Vein endothelial cell (primary cell): ENCODE results near the genes FBXL17 and STARD4.

DNA sequence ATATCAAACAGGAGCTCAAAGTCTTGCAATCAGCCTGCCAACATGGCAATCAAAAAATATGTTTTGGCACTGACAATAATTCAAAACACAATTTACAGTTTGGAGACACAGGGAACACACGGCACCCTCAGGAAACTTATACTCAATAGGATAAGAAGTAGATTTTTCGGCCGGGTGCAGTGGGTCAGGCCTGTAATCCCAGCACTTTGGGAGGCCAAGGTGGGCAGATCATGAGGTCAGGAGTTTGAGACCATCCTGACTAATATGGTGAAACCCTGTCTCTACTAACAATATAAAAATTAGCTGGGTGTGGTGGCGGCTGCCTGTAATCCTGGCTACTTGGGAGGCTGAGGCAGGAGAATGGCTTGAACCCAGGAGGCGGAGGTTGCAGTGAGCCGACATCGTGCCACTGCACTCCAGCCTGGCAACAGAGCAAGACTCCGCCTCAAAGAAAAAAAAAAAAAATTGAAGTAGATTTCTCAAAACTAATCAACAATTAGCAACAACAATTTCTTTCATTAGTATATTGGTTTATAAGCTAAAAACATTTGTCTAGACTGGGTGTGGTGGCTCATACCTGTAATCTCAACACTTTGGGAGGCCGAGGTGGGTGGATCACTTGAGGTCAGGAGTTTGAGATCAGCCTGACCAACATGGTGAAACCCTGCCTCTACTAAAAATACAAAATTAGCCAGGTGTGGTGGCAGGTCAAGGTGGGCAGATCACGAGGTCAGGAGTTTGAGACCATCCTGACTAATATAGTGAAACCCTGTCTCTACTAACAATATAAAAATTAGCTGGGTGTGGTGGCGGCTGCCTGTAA is 133.9 kb downstream of the EFNA5 start:
- CAGE, long polyA plus RNA, result no peak

GRCh38 chr5:108364704-108365170 is 17.2 kb downstream of the FBXL17 start:
- CAGE, long polyA plus RNA, result no peak

GRCh38 chr5:108380379-108381063 is 1.4 kb downstream of the FBXL17 start:
- CAGE, long polyA plus RNA, result no peak

DNA sequence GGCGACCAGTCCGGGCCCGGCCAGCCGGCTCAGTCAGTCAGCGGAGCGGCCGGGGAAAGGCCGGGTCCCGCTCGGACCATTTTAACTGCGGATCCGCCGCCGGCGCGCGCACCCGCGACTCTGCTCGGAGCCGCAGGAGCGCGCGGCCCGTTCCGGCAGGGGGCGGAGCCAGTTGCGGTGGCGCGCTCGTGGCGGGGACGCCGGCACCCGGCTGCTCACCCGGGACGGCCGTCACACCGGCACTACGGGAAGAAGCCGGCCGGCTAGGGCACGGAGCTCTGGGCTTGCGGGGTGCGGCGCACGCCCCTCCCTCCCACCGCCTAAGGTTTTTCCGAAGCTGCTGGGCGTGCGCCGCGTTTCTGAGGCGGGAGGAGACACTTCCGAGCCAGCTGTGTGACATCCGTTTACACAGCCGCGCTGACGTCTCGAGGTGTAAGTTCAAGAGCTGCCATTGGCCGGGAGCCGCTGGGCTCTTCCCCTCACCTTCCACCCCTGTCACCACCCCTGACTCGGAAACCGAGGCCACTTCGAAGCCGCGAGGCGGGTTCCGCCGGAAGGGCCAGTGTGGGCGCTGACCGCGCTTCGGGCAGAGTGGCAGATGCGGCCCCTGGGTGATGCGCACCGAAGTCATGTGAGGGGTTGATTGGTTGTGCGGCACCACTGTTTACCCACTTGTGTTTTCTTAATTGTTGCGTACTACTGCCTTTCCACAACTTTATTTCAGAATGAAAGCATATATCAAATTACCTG is at the start of gene FBXL17:
FBXL17 (minus strand) TSS at position 122 of the 750 bp plus-strand sequence.
- CAGE, long polyA plus RNA, result no peak

DNA sequence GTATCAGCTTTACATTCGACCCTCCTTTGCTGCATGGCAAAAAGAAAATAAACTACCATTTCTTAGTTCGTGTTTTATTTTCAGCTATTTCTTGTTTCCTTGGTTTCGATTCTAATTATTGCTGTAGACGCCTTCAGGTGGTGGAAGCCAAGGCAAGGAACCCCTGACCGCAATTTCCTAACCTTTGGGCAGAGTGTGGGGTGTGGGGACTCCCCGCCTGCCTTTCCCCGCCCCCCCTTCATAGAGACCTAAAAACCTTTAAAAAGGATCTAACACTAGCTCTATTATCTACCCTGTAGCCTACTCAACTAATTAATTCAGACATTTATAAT is 19.2 kb upstream of the FER start:
- CAGE, long polyA plus RNA, result no peak

DNA sequence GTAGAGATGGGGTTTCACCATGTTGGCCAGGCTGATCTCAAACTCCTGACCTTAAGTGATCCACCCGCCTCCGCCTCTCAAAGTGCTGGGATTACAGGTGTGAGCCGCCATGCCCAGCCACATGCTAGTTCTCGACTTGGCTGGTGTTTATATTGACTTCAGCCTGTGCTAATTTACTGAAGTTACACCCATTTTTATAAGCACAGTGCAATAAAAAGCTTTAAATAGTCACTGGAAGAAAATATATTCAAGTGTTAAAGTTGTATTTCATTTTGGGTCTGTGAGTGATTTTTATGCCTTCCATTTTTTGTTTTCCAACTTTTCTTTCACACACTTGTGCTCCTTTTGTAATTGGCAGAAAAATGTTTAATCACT is 15.6 kb downstream of the PJA2 start:
- CAGE, long polyA plus RNA, result no peak

DNA sequence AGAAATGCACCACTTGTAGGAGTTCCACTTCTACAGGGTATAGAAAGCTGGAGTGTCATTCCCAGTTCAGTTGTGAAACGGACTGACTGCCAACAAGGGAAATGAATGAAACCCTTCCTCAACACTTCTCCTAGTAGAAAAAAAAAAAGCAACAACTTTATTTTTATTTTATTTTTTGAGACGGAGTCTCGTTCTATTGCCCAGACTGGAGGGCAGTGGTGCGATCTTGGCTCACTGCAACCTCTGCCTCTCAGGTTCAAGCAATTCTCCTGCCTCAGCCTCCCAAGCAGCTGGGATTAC is 12.5 kb downstream of the PJA2 start:
- CAGE, long polyA plus RNA, result no peak

DNA sequence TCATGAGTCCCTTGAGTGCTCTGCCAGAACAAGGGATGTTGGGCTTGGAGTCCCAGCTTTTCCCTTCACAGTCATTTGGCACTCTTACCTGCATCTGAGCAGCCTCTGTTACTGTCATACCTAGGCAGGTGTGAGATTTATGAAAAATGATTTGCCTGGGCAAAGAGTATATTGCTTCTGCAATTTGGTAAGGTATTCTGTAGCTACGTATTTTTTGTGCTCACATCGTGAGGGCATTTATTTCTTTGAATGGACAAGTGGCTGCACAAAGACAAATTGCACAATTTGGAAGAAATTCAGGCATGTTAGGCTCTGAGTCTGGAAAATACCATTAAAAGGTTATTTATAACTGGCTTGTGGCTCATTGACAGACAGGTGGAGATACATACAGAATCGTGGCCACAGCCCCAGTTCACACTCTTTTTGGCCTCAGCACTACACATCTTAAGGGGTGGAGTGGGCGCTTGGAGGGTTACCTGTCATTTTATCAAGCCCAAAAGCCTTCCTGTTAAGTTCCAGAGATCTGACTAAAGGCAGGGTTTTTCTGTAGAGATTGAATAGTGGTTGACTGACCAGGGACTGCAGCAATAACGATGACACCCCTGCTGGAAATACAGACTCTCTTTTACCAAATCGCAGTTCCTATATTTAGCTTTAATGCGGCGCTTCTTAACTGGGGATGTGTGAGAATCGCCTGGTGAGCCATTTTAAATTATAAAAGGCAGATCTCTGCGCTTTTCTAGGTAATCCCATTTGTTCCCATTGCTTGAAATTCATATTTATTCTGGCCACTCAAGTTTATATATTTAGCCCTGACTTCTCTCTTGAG is 14.6 kb downstream of the MAN2A1 start:
- CAGE, long polyA plus RNA, result no peak

DNA sequence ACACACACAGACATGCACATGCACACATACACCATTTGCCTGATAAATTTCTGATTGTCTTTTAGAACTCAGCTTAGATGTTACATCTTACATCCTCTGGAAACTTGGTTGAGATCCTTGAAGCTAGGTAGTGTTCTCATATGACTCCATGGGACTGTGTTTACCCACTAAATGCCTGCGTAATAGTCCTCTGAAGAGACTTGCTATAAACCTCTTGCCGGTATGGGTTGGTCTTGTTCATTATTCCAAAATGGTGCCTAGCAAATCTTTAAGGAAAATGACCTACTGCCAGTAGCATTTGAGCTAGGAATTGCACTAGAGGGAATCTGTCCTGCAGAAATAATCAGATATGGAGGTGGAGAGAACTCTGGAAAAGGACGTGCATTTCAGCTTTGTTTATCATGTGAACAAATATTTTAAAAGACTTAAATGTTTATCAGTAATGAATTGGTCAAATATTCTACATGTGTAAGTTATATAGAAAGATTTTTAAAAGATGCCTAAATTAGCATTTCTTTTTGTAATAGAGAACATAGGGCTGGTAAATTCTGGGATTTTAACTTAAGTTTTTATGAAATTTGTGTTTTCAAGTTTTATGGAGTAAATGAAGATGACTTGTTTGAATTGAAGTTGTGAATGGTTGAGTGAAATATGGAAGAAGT is 110.5 kb downstream of the MAN2A1 start:
- CAGE, long polyA plus RNA, result no peak

GRCh38 chr5:109830697-109831248 is 141.0 kb downstream of the MAN2A1 start:
- CAGE, long polyA plus RNA, result no peak

- CAGE, long polyA plus RNA, result no peak
Measured at GRCh38 chr5:109851468-109851821, 161.7 kb downstream of the MAN2A1 start.

DNA sequence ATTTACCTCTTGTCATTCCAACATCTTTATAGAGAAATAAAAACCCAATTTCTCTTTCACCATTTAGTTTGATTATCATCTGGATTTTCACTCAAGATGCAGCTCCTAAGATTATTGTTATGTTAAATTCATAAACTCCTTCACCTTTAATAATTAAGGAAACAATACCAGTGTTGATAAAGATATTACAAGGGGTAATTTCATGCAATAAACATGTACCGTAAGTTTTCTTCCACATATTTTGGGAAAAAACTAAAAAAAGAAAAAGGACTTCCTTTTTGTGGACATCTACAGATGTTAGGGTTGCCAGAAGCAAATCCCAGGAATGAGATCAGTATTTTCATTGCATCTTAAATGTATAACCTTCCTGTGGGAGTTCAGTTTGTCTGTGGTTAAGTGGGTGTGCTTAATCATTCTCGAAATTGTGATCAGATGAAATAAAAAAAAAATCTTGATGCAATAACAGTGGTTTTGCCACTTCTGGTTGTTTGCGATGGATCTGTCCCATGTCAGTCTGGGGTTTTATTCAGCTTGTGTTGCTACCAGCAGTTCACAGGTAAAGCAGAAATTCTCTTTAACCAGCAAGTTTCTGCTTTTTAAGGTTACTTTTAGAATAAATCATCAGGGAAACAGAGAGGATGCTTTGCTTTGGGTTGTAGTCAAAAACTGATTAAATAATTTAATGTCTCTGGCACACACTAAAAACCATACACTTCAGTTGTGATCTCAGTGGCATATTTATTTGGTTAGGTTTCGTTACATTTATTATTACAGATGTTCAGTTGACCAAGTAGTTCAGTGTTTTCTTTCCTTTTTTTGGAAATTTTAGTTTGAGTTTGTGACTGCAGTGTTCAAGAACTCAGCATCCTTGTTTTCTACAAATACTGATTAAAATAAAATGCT is 179.0 kb downstream of the MAN2A1 start:
- CAGE, long polyA plus RNA, result no peak

DNA sequence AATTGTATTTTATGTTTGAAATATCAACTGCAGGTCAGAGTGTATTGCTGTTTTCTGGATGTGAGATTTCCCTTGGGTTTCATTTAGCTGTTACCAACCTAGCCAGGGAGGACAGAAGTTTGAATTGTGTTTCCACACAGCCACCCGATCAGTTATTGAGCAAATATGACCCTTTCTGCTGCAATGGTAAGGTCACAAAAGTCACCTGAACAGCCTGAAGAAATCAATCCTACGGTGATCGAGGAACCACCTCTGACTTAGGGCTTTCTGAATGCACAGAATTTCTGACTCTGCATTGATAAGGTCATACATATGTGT is 419.9 kb downstream of the MAN2A1 start:
- CAGE, long polyA plus RNA, result no peak

DNA sequence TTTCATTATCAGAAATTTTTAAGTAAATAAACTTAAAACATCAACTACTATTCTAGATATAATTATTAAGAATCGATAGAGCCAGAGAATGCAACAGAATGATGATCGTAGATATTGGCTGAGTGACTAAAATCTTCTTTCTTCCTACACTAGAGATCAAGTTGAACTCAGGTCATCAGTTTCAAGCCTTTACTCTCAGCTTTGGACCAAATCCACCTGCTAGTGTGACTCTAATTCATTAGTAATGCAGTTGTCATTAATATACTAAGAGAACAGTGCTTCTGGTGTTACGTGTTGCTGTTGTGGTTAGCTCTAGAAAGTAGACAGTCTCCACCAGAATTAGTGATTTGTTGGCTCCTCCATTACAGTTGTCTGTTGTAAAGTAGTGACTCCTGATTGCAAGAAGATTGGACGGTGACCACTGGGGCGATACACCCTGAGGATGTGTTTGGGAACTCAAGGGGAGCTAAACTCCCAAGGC is 3.0 kb downstream of the CAMK4 start:
- CAGE, long polyA plus RNA, result no peak

DNA sequence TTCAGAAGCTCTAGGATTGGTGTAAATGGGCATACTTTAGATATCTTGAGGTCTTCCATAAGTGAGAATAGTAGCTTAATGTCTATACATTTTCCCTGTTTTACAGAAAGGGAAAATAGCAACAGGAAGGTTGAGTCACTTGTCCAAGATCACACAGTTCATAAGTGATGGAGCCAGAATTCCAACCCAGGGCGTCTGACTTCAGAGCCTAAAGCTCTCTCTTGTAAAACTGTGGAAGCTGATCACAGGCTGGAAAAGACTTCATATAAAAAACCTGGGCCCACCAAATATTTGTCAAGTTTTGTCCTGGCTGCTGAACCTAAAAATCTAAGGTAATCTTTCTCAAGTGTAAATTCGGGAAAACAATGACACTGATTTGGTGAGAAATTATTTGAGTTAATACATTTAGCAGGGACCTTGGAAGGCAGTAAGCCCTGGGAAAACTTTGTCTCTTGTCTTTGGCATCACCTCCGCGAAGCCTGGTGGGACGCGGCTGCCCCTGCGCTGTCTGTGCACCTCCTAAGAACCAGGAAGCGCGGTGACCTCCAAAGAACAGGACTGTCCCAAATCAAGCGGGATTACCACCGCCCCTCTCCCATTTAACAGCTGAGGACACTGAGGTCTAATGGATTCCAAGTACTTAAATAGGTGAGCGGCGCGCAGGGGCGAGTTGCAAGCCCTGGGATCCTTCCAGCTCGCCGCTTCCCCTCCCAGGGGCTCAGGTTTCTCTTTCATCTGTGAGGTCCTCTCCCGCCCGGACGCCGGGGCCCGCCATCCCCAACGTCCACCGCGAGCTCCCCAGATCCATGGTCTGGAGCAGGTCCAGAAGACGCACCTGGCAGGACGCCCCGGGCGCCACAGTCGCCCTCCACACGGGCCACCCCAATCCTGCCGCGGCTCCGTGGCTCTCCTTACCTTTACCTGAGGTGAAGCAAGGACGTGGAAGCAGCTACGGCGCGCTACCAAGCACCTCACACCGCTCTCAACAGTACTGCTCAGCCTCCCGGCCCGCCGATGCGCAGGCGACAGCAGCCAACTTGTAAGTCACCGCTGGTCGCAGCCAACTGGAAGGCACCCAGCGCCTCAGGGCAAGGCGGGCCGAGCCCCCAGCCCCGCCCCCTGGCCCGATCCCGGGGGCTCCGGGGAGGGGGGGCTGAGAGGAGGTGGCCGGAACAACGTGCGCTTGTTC is at the start of gene STARD4:
STARD4 (minus strand) TSS at position 1,066 of the 1,189 bp plus-strand sequence.
- CAGE, long polyA plus RNA, result no peak

GRCh38 chr5:111615579-111615897 is 103.2 kb upstream of the STARD4 start:
- CAGE, long polyA plus RNA, result no peak

GRCh38 chr5:111930281-111930705 is 173.3 kb upstream of the NREP start:
- CAGE, long polyA plus RNA, result no peak

GRCh38 chr5:112417866-112418384 is 1.2 kb downstream of the EPB41L4A start:
- CAGE, long polyA plus RNA, result no peak

DNA sequence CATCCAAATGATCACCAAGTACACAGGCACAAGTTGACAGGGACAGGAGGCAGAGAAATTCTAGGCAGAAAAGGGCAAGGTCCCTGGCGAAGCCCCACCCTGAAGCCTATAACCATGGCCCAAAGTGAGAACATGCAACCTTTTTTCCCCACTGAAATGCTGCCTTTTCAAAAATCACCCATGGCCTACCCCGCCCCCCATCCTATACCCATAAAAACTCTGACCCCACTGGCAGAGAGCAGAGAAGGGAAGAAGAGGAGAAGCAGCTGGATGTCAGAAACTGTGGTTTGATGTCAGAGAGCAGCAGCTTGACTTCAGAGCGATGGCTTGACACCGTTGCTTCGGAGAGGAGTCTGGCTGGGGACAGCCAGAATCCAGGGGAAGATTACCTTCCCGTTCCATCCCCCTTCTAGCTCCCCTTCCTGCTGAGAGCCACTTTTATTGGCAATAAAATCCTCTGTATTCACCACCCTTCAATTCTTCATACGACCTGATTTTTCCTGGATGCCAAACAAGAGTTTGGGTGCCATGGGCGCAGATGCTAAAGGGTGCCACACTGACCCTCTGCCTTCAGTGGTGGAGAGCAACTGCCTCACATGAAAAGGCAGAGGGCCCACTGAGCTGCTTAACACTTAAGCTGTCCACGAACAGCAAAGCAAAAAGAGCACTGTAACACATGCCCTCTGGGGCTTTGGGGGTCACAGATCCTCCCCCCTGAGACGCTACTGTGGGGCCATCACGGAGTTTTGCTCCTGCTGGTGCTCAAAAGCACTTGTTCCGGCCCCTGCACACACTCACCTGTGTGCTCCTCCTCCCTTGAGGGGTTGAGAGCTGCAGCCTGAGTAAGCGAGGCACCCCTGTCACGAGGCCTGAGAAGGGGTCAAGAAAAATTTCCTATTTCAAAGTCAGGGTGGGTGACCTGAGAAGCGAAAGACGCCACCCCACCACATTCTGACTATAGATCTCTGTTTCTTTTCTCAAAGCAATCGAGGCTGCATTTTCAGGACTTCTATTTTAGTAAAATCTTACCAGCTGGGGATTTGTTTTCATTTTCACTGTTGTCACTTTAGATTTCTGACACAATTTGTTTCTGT is 138.1 kb downstream of the DCP2 start:
- CAGE, long polyA plus RNA, result no peak

DNA sequence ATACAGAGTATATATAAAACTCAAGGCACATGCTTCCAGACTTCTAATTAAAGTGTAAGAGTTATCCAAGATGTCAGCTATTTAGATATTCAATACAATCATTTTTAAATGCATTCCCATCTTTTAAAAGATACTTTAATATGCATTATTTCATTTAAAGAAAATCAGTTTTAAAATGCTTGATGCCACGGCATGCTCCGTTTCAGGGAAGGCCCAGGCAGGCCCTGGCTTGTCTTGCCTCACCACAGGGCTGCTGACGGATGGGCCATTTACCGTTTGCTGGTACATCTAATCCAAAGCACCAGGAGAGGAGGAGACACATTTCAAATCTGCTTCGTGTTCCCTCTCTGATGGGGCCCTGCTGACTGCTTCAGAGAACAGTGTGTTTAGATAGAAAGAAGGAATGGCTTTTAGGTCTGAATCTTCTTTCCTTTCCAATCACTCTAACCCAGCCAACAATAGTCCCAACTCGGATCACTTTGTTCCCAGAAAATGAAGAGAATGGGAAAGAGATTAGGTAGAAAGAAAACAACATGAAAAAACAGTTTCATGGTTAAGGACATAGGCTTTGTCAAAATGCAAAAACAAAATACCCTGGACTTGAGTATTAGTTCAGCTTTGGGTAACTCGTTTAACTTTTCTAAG is 185.2 kb downstream of the DCP2 start:
- CAGE, long polyA plus RNA, result no peak